A673 (cell line): ENCODE measurements around a stretch of chr3.

- PRO-cap = no peak
Measured at GRCh38 chr3:113695260-113695781, 1.1 kb downstream of the USF3 start.

- PRO-cap = unidirectional peak, minus-strand start at chr3:113747811
Measured at GRCh38 chr3:113747208-113748129, 634 bp downstream of the ATP6V1A start.

- PRO-cap = no peak
Measured at GRCh38 chr3:114005312-114005928, 50.9 kb downstream of the CCDC191 start.

GRCh38 chr3:114297959-114298389 is 4.1 kb downstream of the TIGIT start:
- PRO-cap = no peak

DNA sequence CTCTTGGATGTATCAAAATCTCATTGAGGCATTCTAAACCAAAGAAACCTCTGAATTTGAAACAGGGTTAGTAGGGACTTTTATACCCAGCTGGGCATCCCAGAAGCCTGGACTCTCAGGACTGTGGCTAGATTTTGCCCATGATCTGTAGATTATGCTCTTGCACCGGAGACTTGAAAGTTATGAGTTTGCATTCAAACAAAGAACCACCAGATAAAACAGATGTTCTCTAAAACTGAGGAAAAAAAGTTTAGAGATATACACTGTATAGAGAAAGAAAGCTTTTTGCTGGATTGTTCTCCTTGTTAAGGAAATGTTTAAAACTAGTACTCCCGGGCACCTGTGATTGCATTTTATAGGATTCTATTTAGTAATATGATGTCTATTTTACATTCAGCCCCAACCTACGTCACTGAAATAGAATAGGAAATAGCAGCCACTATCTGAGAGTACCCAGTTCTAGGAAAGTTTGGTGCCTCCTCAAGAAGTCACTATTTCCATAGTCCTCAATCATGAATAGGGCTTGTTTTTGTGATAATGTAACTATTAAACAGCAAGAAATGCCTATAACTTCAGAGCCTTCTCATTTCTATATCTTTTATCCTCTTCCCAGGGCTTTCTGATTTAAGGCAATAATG is 38.4 kb downstream of the TIGIT start:
- PRO-cap = no peak

- PRO-cap = bidirectional peak, plus-strand start at chr3:114410882, minus-strand start at chr3:114410537
Measured at GRCh38 chr3:114410332-114410783, 116.5 kb downstream of the TIGIT start.

GRCh38 chr3:114440604-114441215 is 146.9 kb downstream of the TIGIT start:
- PRO-cap = no peak

DNA sequence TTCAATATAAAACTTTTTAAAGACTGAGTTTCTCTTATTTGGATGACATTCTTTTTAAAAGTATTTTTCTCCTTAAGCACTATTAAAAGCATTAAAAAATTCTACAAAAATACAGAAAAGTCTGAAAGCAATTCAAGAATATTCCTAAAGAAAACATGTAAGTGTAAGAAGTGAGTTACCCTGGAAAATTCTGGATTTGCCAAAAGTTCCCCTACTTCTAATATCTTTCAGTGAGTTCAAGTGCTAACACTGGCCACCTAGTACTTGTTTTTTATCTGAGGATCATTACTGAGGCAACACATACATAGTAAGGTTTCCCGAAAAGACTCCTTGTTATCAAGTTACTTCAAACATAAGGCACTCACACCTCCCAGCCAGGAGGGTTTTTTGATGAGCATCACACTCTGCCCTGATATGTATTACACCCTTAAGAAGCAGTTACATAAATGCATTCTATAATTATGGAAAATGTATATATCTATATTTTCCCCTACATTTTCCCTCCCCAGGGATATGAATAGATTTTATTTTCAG is 158.4 kb downstream of the TIGIT start:
- PRO-cap = bidirectional peak, plus-strand start at position 285 of the sequence, minus-strand start at position 277 of the sequence

- PRO-cap = no peak
Measured at GRCh38 chr3:114453770-114454190, 160.0 kb downstream of the TIGIT start.

DNA sequence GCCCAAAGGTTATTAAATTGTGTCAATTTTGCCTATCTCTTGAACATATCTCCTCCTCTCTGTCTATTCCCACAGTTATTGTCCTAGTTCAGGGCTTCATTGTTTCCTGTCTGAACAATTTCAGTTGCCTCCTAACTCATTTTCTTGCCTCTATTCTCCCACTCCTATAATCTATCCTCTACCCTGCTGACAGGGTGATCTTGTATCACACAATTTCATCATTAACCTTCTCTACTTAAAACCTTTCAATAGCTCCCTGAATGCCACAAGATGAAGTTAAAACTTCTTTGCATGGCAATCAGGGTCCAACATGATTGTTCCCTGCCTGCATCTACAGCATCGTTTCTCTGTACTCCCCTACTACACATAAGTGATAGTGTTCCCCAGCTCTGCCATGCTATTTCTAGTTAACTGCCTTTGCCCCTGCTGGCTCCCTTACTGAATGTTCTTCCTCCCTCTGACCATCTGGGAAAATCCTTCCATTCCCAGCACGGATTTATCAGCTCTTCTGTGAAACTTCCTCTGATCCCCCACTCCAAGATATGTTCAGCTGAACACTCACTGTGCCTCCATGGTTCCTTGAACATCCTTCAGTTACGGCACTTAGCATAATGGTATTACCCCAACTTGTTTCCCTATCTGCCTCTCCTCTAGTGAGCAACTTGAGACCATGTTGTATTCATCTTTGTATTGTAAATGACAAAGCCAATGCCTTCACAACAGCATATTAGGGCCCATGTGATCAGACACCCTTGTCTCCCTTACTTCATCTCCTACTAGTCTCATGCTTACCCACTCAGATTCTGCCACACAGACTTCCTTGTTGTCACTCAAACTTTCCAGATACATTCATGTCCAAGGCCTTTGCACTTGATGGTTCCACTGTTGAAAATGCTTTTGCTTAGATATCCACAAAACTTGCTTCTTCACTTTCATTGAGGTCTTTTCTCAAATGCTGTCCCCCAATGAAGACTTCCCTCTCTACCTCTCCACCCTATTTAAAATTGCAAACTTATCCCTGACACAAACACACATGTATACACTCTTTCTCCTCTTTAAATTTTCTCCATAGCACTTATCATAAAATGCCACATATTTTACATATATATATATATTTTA is 323.4 kb downstream of the TIGIT start:
- PRO-cap = no peak

- PRO-cap = no peak
Measured at GRCh38 chr3:114624854-114625243, 331.0 kb downstream of the TIGIT start.

DNA sequence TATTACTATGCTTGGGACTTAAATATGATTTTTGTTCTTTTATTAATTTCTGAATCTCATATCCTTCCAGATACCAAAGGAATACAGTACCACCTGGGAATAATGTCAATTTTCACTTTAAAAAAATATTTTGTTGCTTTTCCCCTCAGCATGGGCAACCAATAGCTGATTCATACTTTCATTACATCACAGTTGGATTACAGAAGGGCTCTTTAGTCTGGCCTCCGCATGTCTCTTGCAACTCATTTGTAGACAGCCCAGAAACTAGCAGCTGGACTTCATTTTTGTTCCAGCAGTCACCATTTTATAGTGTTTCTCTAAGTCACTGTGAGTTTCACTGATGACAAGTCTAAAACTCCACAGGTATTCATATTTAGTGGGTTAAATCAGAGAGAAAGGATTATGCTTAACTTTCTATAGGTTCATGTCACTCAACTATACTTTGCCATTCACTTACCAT is 390.2 kb downstream of the ZBTB20 start:
- PRO-cap = no peak

GRCh38 chr3:114764144-114764764 is 382.8 kb downstream of the ZBTB20 start:
- PRO-cap = no peak

- PRO-cap = no peak
Measured at GRCh38 chr3:114892873-114893571, 254.1 kb downstream of the ZBTB20 start.

- PRO-cap = no peak
Measured at GRCh38 chr3:114984127-114984747, 162.9 kb downstream of the ZBTB20 start.

GRCh38 chr3:115168719-115168952 is 21.5 kb upstream of the ZBTB20 start:
- PRO-cap = unidirectional peak, plus-strand start at chr3:115168851

- PRO-cap = bidirectional peak, plus-strand start at chr3:115239993, minus-strand start at chr3:115239899
Measured at GRCh38 chr3:115239549-115240115, 92.5 kb upstream of the ZBTB20 start.

DNA sequence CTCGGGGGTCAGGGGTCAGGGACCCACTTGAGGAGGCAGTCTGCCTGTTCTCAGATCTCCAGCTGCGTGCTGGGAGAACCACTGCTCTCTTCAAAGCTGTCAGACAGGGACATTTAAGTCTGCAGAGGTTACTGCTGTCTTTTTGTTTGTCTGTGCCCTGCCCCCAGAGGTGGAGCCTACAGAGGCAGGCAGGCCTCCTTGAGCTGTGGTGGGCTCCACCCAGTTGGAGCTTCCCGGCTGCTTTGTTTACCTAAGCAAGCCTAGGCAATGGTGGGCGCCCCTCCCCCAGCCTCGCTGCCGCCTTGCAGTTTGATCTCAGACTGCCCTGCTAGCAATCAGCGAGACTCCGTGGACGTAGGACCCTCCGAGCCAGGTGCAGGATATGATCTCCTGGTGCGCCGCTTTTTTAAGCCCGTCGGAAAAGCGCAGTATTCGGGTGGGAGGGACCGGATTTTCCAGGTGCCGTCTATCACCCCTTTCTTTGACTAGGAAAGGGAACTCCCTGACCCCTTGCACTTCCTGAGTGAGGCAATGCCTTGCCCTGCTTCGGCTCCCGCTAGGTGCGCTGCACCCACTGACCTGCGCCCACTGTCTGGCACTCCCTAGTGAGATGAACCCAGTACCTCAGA is 170.8 kb upstream of the ZBTB20 start:
- PRO-cap = no peak

- PRO-cap = bidirectional peak, plus-strand start at chr3:115784880, minus-strand start at chr3:115784417
Measured at GRCh38 chr3:115784813-115784975, 161.4 kb downstream of the GAP43 start.

- PRO-cap = no peak
Measured at GRCh38 chr3:117873343-117873783, 1161.3 kb downstream of the IGSF11 start.